ENCODE data around the genes ENO2 and C1RL.

GRCh38 chr12:6613446-6614268 is 6.5 kb upstream of the CHD4 start:
- PRO-cap = bidirectional peak, plus-strand start at chr12:6614112, minus-strand start at chr12:6614111

DNA sequence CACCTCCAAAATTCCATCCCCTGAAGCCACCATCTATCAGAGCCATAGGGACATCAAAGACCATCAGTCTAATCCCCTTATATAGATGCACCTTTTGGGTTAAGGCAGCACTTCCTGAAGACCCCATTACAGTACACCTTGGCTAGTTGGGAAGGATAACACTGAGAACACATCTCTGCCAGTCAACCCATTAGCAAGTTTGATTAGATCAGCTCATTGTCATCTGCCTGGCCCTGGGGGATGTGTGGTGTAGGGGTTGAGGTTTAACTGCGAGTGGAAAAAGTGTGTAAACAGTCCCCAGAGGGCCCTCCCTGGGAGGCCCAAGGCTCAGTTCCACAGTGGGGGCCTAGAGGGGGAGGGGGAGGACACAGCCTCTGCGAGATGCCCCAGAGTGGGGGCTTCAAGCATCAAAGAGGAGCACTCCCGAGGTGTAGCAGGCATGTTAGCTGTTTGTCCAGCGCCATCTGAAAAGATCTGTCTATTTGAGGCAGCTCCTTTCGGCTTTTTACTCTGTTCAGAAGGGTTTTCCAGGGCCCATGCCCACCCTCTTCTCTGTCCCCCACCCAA is 406 bp downstream of the LPAR5 start:
- PRO-cap = bidirectional peak, plus-strand start at position 338 of the sequence, minus-strand start at position 201 of the sequence

DNA sequence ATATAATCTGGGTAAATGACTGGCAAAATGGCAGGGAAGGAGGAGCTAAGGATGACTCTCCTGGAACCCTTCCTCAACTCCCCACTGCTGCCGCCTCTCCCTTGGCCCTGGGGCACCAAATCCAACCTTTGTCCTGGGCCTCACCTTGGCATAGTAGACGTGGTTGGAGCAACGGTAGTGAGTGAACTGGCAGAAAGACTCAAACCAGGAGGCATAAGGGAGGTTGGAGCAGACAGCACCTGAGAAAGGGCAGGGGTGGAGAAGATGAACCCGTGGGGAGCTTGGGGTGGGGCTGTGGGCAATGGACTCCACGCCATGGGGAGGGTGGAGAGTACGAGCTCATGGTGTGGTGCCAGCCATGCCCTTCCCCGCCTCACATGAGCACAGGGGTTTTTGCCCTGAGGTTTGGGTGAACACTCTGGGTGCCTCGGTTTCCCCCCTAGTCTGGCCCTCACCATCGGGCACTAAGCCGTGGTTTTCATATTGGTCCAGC is 847 bp downstream of the ACRBP start:
- PRO-cap = no peak

- PRO-cap = no peak
Observed at GRCh38 chr12:6773450-6774527, 1.5 kb downstream of the LAG3 start.

DNA sequence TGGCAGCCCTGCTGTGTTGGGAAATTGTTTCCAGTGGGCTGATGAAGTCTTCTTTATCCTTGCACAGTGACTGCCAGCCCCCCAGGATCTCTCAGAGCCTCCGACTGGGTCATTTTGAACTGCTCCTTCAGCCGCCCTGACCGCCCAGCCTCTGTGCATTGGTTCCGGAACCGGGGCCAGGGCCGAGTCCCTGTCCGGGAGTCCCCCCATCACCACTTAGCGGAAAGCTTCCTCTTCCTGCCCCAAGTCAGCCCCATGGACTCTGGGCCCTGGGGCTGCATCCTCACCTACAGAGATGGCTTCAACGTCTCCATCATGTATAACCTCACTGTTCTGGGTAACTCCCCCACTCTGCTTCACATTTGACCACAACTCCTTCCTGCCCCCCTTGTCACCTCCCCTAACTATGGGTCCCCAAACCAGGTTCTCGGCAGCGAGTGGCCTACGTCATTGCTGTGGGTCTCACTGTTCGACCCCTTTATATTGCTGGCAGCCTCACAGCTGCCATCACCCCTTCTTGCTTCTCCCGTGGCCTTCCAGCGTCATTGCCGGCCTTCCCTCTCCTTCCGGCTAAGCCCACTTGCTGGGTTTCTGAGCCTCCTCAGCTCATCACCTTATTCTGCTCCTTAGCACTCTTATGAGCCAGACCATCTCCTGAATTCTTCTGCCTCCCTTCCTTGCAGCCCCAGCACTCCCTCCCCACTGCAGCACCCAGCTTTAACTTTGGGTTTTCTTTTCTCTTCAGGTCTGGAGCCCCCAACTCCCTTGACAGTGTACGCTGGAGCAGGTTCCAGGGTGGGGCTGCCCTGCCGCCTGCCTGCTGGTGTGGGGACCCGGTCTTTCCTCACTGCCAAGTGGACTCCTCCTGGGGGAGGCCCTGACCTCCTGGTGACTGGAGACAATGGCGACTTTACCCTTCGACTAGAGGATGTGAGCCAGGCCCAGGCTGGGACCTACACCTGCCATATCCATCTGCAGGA is 2.5 kb downstream of the LAG3 start:
- PRO-cap = bidirectional peak, plus-strand start at position 507 of the sequence, minus-strand start at position 297 of the sequence

DNA sequence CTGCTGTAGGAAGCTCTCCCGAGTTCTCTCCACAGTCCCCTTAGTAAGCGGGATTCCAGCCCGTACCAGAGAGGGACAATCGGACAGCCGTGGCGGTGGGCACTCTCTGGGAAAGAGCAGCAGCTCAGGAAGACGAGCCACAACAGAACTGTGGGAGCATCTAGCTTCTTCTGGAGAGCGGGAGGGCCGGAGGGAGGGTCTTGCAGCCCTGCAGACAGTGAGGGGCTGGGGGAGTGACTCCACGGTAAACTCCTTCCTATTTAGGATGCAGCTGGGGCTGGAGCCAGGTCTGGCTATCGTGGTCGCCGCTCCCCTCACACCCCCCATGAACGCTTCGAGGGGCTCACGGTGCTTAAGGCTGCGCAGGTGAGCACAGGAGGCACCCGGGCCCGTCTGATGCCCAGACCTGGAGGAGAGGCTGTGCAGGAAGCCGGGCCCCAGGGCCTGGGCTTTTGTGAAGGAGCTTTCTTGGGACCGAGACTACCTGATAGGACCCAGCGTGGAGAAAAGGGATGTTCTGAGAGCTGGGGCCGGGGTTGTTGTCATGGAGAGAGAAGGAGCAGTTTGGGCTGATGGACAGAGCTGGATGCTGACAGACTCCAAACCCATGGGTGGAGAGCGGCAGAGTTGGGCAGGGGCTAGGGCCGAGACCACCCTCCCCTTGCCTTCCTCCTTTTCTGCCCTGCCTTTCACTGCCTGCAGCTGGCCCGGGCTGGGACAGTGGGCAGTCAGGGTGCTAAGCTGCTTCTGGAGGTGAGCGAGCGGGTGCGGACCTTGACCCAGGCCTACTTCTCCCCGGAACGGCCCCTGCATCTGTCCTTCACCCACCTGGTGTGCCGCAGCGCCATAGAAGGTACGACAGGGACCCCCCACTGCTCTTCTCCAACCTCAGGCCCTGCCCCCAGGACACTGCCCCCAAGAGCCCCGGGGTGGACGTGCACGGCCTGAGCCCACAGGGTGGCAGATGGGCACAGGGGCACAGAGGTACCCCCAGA is 3.7 kb upstream of the GNB3 start:
- PRO-cap = no peak

DNA sequence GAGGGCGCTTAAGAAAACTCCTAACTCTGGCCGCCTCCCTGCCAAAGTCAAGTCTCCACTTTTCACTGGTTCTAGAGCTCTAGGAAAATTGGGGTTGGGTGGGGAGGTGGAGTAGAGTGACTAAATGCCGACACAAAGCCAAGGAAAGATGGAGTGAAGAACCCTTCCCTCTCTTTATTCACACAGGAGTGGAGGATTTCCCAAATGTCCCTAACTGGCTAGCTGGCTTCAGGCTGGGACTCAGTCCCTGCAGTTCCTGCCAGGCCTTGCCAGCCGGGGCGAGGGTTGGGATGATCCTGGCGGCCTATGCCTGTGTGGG is 686 bp upstream of the TPI1 start:
- PRO-cap = no peak

DNA sequence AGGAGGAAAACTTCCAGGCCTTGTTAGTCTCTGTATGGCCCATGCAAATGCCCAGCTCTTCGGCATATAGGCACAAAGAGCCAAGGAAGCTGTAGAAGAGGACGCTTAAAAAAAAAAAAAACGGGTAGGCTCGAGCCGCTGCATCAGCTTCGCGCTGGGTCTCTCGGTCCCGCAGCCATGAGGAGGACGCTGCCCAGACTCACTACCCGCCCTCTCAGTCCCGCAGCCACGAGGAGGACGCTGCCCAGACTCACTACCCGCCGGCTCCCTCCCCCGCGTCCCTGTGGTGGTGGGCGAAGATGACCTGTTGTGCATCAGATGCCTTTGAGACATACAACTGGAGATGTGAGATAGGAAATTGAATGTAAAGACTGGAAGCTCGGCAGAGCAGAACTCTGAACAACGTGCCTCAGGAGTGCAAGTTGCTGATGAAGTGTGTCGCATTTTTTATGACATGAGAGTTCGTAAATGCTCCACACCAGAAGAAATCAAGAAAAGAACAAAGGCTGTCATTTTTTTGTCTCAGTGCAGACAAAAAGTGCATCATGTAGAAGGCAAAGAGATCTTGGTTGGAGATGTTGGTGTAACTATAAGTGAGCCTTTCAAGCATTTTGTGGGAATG is 11.5 kb upstream of the SPSB2 start:
- PRO-cap = unidirectional peak, plus-strand start at position 159 of the sequence

DNA sequence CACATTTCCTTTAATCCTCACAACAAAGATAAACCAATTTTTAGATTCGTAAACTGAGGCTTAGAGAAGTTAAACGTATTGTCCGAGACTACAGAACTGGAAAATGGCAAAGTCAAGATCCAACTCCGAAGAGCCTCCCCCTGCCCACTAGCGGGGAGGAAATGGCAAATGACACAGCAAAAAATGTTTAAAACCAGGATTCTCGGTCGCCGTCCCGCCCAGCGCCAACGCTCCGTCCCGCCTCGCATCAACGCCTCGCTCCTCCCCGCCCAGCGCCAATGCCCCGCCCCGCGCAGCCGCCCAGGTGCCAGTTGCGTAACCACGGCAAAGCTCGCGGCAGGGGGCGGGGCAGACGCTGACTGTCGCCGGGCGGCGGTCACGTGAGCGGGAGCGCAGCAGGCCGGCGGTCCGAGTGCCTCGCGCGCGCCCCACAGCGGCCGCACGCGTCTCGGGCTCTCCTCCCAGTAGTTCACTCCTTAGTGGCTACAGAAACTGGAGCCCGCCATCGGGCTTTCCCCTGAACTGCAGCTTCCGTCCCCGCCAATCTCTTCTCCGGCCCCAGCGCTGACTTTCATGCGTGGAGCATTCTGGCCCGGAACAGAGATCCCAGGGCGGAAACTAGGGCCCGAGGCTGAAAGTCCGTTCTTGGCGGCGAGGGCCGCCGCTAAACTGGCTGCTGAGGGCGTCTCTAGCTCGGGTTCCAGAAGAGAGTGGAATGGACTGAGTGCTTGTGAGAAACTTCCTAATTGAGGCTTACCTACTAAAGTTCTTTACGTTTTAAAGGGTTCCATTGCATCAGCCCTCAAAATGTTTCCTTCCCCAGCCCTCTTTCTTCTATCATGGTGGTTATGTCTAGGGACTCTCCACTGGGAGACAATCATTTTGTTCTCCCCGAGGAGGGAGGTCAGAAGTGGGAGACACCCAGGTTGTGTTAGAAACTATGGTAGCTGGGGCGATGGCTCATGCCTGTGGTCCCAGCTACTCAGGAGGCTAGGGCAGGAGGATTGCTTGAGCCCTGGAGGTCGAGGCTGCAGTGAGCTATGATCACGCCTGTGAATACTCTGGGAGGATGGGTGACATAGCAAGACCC is 13.4 kb upstream of the LRRC23 start:
- PRO-cap = bidirectional peak, plus-strand start at position 362 of the sequence, minus-strand start at position 264 of the sequence

GRCh38 chr12:6914157-6915023 is at the start of gene ENO2:
ENO2 (plus strand) TSS chr12:6914580.
- PRO-cap = bidirectional peak, plus-strand start at chr12:6914583, minus-strand start at chr12:6914486

DNA sequence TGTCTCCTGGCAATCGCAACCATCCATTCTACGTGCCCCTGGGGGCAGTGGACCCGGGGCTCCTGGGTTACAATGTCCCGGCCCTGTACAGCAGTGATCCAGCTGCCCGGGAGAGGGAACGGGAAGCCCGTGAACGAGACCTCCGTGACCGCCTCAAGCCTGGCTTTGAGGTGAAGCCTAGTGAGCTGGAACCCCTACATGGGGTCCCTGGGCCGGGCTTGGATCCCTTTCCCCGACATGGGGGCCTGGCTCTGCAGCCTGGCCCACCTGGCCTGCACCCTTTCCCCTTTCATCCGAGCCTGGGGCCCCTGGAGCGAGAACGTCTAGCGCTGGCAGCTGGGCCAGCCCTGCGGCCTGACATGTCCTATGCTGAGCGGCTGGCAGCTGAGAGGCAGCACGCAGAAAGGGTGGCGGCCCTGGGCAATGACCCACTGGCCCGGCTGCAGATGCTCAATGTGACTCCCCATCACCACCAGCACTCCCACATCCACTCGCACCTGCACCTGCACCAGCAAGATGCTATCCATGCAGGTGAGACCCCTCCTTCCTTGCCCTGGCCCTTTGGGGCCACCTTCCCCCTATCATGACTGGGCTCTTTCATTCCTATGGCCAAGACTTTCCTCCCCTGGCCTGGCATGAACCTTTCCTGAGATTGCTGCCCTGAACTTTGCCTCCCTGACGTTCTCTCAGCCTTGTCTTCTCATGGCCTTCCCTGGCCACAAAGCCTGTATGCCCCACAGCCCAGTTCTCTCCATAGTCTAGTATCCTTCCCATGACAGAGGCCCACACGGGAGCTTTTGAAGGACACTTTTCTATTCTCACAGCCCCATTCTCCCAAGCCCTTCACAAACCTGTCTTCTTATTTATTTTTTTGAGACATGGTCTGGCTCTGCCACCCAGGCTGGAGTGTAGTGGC is 4.9 kb upstream of the C12orf57 start:
- PRO-cap = no peak

- PRO-cap = bidirectional peak, plus-strand start at chr12:6962017, minus-strand start at chr12:6961867
Observed at GRCh38 chr12:6961797-6962131, 8.7 kb downstream of the PHB2 start.

DNA sequence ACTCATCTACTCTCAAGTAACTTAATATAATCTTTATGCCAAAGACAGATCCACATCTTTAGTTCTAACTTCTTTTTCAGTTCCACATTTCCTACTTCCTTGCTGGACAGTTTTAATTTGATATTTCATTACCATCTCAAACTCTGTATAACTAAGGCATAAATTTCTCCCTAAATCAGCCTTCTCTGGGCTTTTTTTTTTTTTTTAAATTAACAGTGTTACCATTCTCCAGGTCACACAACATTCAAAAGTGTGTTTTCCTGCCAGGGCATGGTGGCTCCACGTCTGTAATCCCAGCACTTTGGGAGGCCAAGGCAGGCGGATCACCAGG is 23.4 kb downstream of the LPCAT3 start:
- PRO-cap = no peak

GRCh38 chr12:7059509-7060056 is 935 bp upstream of the C1S start:
- PRO-cap = no peak

DNA sequence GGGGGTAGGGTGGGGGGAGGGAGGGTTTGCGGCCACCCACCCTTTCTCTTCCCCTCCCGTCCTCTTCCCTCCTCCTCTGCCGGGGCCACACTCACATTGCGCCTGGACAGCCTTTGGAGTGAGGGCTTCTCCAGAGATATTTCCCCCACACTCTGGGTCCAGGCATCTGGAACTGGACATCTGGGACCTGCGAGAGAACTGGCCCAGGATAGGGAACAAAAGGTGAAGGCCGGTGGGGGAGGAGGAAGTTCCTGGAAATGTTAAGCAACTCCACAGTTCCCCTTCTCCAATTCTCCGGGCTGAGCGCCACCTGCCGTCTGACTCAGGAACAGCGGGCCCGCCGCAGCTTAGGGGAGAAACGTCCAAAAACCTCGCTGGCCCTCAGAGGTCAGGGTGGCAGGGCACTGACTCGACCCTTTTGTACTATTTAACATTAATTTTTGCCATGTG is at the start of gene C1RL:
Gene C1RL, minus strand, starts transcription at position 200 of the 450 bp plus-strand sequence.
- PRO-cap = bidirectional peak, plus-strand start at position 309 of the sequence, minus-strand start at position 200 of the sequence

GRCh38 chr12:7373335-7373728 is 69.5 kb downstream of the ACSM4 start:
- PRO-cap = no peak

- PRO-cap = no peak
Observed at GRCh38 chr12:7542741-7543383, 39.3 kb upstream of the CD163 start.

DNA sequence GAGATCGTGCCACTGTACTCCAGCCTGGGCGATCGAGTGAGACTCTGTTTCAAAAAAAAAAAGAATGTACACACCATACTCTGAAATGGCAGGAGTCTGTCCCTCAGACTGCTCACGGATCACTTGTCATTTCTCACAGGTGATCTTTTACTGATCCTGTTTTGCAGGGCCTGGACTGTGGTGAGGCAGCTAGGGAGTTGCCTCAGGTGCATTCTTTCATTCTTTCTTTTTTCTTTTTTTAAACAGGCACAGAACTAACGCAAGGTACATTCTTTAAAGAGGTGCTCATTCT is 7.7 kb downstream of the SLC2A3 start:
- PRO-cap = no peak

DNA sequence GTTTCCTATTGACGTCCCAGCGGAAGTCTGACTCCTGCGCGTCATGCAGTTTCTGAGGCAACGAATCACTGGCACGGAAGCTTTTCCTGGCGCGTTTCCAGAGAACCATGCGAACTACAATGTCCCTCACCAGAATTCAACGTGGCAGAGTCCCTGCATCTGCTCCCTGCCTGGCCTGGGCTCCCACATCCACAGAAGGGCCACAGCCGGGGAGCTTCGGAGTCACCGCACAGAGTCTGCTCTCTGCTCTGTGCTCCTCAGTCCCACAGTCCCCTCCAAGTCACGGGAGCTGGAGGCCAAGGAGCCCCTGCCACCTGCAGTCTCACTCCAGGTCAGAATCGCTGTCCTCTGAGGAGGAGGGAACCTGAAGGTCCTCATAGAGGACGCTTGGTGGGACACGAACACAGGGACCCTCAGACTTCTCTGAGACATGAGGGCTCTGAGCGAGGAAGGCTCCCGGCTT is 5.9 kb downstream of the FAM90A1 start:
- PRO-cap = bidirectional peak, plus-strand start at position 132 of the sequence, minus-strand start outside the sequence

- PRO-cap = unidirectional peak, plus-strand start at chr12:8688072
Observed at GRCh38 chr12:8687699-8688212, 10.0 kb upstream of the RIMKLB start.